Bile duct (tissue), 1 donor: ENCODE results near the gene DHRS9.

GRCh38 chr2:168456825-168457321 lies 801 bp downstream of the CERS6 start:
- PRO-cap: unidirectional peak, minus-strand start at chr2:168457032

DNA sequence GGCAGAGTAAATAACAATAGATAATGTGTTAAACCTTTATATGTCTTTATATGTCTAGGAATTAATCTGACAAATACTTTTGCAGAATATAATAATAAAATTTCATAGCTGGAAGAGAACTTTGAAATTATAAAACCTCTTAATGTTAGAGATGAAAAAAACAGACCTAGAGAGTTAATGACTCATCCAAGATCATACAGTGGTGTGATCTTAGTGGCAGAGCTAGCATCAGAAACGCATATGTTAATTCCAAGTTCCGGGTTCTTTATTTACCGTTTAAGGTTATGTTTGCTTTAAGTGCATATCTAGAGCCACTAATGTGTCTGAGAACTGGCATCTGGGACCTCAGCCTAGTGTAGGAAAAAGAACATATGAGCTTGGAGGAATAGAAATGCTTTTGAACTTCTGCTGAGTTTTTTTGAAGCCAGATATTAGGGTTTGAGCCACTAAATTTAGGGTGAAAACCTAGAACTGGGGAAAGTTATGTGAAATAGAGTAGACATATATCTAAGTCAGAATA lies 24.3 kb downstream of the CERS6 start:
- PRO-cap: no peak

GRCh38 chr2:168560597-168561538 lies 104.8 kb downstream of the CERS6 start:
- PRO-cap: no peak

DNA sequence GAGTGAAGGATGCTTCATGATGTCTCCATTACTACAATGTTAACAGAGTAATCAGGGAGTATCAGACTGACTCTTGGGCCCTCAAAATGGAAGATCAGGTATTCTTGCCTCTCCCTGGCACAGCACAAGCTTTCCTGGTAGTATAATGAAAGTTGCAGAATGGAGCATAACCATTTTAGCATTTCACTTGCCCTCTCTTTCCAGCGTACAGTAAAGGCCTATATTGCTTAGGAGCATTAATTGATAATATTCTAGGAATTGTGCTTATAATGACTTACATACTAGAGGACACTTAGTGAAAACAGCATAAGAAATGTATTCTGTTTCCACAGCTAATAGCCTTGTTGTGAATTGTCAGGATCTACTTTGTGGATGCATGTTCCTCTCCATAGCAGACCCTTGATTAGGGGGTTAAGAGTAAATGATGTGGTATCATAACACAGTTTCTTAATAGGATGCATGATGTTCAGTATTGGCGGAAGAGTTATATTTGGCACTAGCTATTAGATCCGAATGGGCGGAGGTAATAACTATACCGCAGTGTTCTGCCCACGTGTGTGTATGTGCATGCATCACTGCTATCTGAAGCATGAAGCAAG lies 159.8 kb upstream of the NOSTRIN start:
- PRO-cap: no peak

DNA sequence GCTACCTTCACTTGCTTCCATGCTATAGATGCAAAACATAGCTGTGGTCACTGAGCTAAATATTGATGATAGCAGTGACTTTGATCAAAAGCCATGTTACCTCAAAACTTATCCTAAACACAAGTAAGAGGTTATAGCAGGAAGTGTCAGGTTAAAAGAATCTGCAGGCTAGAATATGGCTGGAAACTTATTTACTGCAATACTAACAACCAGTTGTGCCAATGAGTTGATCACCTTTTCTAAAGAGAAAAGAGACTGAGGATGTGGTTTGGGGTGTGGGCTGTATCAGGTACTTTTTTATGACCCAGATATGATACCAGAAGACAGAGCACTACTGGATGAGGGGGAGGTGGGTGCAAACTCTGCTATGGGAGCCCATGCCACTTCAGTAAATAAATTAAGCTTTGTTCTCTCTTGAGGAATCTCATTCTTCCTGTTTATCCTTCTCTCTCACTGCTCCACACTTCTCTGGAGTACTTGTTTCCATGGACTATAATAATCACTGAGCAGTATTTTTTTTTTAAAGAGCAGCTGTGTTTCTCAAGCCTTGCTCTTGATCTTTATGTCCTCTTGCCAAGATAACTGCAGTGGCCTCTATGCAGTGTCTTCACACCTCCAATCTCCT lies 51.3 kb upstream of the NOSTRIN start:
- PRO-cap: no peak

GRCh38 chr2:168797216-168797721 lies 5.2 kb upstream of the NOSTRIN start:
- PRO-cap: no peak

DNA sequence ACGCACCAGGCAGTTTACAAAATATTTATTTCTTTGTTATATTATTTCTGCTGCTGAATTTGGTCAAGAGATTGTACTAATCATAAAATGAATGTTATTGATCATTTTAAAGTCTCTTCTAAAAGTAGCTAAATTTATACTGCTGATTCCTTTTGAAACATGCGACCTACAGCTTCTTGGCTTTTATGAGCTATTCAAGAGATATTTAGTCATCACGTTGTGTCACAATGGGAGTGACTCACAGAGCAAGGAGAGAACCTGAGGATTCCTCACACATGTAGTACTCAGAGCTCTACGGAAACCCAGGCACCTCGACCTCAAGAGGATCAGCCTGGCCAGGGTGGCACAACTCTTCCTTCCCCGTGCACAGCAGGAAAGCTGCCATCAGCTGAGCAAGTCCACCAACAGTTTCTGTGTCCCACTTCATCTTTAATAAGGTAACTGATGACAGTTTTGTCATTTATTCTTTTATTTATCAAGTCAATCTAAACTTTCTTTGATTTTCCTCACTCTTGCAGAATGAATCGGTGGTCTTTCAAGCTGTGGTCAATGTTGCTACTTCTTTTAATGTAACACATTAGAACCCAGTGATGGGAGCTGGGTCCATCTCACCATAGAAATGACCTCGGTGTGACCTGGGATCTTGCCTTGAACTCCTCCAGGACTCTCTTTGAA lies at the start of gene DHRS9:
Gene DHRS9 (plus strand): TSS at position 283 of the 675 bp plus-strand sequence.
- PRO-cap: unidirectional peak, plus-strand start at position 287 of the sequence

DNA sequence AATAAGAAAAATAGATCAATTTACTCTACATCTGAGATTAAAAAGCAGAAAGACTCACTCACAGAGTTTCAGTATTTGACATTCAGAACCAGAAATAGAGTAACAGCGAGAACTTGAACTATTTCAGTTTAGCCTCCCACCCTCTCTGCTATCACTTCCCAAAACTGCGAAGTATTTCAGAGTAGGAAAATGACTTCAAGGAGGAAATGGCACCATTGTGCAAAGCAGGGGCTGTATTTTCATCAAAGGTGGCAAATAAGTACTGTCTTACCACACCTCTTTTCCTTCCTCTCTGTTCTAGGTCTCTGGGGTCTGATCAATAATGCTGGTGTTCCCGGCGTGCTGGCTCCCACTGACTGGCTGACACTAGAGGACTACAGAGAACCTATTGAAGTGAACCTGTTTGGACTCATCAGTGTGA lies 13.7 kb downstream of the DHRS9 start:
- PRO-cap: no peak

- PRO-cap: no peak
These were observed 17.3 kb downstream of the PHOSPHO2 start for GRCh38 chr2:169711676-169711957.

DNA sequence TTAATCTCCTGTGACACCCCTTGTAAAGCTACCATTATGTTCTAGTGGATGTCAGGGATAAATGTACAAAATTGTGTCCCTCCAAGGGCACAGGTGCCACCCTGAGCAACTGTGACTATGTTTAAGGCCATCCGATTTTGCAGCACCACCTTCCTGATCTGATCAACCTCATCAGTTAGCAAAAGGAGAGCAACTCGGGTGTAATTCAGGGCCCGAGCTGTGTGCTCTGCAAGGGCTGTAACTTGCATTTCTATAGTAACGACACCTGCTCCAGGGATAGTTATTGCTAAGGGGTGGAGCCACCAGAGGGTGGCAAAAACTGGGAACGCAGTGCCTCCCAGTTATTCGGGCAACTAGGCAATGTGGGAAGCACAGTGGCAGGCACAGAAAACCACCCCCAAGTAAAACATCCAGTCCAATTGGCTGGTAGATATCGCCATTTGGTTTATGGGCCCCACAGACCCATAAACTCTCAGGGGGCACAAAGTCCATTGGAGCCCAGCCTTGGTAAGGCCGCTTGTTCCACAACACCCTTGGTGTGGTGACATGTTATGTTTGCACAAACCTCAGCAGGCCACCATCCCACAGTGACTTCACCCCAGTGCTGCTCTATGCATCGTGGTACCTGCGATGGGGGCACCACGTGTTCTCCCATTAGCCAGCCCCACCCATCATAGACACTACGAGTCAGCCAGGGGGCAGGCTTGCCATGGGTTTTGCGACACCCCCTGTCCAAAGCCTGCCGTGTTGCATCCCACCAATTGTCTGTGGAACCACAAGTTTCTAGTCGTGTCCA lies 18.4 kb downstream of the PHOSPHO2 start:
- PRO-cap: no peak

DNA sequence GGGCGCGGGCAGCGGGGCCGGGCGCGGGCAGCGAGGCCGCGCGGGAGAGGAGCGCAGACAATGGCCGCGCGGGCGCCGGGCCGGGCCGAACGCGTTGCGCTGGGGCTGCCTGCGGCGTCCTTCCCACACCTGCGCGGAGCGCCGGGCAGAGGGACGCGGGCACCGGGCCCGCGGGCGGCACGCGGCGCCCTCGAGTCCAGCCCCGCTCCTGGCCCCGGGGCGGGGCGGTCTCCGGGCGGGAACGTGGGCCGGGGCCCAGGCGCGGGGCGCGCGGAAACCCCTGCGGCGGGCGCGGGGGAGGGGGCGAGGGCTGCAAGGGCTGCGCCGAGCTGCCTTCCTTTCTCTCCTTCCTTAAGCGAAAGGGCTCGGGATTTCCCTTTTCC lies 522 bp downstream of the KLHL23 start:
- PRO-cap: no peak

DNA sequence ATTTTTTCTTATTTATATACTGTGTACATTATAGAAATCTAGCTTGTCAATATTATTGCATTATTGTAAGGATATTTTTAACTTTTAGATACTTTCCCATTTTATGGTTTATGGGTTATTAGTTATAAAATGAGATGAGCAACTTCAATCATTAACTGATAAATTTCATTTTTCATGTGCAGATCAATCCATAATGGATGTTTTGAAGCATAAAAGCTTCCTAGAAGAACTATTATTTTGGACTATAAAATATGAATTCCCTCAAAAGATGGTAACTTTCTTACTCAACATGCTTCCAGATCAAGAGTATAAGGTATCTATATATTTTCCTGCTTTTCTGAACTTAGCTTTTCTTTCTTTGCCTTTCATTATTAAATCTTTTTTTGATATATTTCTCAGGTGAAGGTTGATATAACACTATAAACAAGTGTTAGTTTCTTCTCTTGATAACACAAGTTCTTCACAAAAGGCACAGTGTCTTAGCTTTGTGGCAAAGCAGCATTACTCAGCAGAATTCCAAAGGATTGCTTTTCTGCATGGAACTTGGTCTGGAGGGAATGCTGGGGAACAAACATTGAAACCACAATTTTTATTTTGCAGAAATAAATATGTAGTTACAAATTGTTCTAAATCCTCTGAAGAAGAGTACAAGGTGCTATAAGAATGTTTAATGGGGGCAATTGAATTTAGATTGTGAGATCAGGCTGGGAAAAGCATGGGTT lies 67.9 kb downstream of the UBR3 start:
- PRO-cap: no peak

DNA sequence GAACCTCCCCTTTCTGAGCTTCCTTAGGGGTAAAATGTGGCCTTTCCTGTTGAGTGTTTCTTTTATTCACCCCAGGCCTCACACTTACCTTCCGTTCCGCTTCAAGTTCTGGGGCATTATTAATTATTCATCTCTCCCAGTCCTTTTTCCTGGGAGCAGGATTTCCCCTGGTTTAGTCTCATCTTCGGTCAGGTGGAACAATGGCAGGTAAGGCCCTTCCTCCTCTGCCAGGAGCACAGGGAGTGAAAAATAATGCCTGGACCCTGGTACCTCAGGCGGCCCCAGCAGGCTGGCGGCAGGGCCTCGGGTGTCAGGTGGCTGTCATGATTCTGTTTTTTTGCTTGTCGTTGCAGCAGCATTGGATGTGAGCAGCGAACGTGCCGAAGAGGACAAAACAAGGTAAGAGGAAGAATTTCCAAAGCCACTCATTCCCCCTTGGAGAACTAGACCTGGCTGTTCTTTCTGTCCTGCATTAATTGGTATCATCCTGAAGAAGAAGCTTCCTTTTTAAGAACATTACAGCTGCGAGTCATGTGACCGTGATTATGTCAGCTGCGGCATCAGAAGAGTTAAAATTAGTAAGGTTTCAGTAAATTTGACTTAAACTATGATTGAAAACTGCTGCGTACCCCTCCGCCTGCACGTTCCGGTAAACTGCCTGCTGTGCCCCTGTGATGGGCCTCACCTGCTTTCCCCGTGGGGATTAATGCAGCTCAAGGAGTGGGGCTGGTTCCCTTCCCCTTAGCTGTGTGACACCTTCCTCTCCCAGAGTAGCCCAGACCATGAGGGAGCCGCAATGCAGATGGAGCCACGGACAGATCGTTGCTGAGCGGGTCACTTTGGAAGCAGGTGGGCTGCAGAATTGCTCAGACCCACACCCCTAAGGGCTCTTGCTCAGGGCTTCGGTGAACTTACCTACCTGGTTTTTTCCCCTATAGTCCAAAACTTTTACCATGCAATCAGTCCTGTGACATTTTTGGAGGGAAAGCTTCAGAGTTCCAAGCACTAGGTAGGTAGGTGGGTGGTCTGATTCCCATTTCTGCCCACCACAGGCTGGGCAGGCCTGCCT lies 36.2 kb upstream of the MYO3B start:
- PRO-cap: no peak

GRCh38 chr2:170505758-170506404 lies 209.3 kb upstream of the SP5 start:
- PRO-cap: bidirectional peak, plus-strand start at chr2:170506226, minus-strand start at chr2:170506091

DNA sequence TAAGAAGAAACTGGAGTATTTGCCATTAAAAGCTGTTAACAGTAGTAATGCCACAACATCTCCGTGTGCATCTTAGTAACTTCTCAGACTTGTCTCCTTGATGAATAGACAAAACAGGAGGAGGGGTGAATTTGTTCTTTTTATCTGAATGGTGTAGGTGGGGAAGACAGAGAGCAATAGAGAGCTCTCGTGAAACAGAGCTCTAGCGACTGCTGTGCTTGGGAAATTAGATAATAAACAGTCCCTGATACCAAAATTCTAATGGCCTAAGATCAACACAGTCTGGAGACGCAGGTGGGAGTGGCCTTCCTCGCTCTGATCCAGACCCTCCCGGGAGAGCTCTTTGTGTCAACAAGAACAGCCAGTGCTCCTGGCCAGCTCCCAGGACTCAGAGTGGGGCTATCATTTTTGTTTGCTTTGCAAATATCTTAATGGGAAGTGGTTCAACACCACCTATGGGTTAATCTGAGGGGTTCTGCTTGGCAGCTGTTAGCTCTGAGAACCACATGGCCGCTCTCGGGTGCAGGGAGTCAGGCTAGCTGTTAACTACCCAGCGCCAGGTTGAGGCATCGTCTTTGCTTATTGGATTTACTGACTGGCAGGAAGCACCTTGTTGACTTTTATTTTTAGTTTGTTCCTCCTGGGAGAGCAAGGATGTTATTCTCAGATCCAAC lies 185.0 kb upstream of the SP5 start:
- PRO-cap: no peak

GRCh38 chr2:170716623-170717176 lies 1.6 kb downstream of the SP5 start:
- PRO-cap: bidirectional peak, plus-strand start at chr2:170716953, minus-strand start at chr2:170716922

- PRO-cap: no peak
These were observed 26.4 kb upstream of the ERICH2 start for GRCh38 chr2:170743653-170744244.

DNA sequence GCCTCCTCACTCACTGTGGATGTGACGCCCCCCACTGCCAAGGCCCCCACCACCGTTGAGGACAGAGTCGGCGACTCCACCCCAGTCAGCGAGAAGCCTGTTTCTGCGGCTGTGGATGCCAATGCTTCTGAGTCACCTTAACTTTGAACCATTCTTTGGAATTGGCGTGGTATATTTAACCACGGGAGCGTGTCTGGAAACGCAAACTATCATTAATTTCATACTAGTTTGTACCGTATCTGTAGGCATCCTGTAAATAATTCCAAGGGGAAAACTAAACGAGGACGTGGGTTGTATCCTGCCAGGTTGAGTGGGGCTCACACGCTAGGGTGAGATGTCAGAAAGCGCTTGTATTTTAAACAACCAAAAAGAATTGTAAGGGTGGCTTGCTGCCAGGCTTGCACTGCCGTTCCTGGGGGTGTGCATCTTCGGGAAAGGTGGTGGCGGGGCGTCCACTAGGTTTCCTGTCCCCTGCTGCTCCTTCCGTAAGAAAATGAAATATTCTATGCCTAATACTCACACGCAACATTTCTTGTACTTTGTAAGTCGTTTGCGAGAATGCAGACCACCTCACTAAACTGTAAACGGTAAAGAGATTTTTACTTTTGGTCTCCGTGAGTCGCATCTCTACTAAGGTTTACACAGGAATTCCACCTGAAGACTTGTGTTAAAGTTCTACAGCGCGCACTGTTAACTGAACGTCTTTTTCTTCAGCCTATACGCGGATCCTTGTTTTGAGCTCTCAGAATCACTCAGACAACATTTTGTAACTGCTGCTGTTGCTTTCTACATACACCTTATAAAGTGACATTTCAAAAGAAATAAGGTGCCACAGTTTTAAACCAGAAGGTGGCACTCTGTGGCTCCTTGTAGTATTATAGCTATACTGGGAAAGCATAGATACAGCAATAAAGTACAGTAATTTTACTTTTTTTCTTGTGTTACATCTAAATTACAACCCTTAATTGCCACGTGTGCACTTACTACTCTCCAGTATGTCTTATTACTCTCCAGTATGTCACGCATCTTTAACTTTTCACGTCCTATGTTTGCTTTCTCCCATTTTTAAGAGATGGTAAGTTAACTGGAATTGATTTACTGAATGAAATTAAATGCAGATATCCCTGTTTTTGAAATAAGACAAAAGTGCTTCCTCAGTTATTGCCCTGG lies 37.3 kb downstream of the GORASP2 start:
- PRO-cap: no peak

DNA sequence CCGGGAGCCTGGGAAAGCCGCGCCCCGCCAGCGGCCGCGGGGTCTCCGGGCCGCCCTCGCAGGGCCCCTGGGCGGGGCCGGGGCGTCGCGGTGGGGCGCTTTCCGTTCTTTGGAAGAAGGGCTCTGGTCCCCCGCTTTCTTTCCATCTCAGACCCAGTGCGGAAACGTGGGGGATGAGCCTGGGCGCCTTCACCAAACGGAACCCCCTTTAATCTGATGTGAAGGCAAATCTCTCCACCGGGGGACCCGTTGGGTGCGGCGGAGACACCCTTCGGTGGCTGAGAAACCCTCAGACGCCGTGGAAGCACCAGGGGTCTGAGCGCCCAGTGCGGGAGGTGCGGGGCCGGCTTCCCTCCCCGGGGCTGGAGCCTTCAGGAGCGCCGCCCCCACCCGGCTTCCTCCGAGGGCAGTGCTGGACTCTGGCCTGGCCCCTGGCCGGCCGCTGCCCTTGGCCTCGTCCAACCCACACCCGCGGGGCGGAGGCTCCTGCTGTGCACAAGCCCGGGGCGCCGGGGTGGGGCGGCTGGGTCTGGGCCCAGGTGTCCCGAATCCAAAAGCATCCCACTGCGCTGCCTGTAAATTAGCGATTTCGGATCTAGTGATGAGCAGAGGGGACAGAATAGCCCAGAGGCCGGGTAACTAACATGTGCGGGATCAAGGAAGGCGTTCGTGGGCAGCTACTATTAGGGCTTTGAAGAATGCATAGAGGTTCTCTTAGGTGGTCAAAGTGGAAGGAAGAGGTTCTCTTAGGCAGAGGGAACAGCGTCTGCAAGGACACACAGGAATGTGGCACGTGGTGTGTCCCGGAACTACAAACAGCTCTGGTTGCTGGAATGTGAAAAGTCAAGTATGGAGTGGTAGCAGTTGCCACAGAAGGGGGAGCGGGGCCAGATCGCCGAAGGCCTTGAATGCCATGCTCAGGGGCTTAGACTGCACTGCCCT lies 44.8 kb downstream of the GORASP2 start:
- PRO-cap: bidirectional peak, plus-strand start at position 61 of the sequence, minus-strand start outside the sequence; unidirectional peak, minus-strand start at position 421 of the sequence

DNA sequence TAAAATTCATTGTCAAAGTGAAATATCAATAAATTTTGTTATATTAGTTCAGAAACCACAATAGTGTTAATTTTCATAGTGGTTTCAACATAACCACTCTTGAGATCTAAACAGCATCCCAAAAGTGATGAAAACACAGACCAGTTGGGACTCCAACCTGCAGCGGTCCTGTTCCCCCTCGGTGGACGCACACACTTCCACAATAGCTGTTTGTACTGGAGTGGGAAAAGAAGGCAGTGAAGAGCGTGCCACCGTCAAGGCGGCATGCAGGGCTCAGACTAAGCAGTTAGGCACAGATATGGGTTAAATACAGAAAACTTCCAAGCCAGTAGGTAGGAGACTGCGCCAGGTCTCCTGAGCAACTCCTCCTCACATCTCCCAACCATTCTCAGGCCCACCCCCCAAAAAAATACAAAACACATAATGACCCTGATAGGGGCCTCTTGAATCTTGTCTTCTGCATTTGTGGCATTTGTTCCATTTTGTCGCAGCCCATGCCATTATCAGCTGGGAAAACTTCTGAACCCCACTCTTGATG lies 57.6 kb downstream of the GORASP2 start:
- PRO-cap: no peak